SP-49 (cell line): Measurements from ENCODE around the genes PJA2 and EPB41L4A.

GRCh38 chr5:107511859-107512517 is 158.7 kb downstream of the EFNA5 start:
- PRO-cap, result no peak

DNA sequence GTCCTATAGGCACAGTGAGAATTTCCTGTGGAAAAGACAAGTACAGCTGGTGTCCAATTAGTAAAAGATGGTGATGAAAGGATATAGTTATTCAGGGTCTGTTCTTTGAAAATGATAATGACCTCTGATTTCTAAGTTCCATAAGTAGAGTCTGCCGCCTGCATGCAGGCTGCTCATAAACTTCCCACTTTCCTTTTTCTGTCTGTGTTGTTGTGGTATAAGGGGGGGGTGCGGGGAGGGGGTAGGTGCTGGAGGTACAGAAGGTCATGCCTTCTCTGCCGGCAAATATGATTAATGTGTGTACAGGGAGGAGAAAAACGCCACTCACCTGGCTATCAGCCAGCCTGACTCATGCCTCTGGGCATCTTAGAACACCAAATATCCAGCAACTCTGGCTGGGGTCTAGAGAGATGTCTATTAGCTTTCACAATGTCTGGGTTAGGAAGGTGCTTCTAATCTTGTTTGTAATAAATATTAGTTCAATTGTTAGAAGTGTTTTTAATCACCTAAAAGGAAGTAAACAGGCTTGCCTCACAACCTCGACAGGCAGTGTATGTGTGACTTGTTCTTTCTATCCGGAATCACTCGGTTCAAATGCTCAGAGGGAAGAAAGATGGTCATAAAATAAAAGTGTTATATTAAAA is 128.3 kb downstream of the EFNA5 start:
- PRO-cap, result no peak

DNA sequence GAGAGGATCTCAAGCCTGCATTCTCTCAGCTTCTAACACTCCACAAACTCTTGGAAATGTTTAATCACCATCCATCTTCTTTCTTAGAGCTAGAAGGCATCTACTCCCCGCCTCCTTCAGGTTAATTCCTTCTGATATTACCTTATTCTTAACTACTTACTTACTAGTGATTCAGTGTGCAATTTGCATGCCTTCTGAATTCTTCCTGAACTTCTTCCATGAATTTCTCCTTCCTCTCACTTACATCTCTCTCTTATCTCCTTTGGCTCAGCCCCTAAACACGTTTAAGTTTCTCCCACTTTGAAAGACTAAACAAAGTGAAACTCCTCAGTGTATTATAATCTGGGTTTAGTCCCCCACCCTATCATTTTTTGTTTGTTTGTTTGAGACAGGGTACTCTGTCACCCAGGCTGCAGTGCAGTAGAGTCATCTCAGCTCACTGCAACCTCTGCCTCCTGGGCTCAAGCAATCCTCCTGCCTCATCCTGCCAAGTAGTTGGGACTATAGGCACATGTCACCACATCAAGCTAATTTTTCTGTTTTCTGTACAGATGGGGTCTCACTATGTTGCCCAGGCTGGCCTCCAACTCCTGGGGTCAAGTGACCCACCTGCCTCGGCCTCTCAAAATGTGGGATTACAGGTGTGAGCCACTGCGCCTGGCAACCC is 242.1 kb downstream of the FBXL17 start:
- PRO-cap, result no peak

DNA sequence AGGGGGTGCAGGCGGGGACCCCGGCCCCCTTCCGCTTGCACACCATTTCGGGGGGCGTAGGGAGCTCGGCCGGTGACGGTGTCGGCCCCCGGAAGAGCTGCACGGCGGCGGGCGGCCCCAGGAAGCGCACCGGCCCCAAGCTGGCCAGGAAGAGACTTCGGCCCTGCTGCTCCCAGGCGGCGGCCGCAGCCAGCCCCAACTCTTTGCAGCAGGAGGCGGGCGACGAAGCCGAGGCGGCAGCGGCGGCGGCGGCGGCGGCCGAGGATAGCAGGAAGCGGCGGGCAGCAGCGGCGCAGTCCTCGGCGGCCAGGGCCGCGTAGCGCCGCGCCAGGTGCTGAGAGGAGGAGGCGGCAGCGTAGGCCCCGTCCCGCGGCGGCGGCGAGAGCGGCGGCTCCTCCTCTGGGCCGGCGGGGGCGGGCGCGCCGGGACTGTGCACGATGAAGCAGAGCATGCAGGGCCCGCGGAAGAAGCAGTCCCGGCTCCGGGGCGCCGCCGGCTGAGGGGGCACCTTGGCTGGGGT is 774 bp downstream of the FBXL17 start:
- PRO-cap, result bidirectional peak, plus-strand start at position 445 of the sequence, minus-strand start at position 357 of the sequence

DNA sequence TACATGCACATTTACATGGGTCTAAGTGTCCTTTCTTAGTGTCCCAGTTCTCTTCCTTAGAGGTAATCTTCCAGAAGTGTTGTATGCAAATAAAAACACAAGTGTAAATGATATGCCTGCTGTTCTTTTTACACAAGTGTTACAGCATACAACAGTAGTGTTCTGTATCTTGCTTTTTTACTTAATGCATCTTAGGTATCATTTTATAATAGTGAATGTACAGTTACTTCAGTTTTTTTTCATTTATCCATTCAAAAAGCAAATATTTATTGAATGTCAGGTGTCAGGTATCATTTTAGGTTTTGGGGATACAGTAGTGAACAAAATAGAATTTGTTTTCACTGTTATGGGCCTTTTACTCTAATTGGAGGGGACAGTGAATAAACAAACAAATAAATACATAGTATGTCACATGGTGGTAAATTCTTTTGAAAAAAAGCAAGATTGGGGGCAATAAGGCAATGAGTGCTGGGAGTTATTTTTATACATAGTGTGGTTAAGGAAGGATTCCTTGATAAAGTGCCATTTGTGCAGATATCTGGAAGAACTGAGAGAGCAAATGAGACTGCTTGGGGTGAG is 156.2 kb downstream of the FER start:
- PRO-cap, result no peak

DNA sequence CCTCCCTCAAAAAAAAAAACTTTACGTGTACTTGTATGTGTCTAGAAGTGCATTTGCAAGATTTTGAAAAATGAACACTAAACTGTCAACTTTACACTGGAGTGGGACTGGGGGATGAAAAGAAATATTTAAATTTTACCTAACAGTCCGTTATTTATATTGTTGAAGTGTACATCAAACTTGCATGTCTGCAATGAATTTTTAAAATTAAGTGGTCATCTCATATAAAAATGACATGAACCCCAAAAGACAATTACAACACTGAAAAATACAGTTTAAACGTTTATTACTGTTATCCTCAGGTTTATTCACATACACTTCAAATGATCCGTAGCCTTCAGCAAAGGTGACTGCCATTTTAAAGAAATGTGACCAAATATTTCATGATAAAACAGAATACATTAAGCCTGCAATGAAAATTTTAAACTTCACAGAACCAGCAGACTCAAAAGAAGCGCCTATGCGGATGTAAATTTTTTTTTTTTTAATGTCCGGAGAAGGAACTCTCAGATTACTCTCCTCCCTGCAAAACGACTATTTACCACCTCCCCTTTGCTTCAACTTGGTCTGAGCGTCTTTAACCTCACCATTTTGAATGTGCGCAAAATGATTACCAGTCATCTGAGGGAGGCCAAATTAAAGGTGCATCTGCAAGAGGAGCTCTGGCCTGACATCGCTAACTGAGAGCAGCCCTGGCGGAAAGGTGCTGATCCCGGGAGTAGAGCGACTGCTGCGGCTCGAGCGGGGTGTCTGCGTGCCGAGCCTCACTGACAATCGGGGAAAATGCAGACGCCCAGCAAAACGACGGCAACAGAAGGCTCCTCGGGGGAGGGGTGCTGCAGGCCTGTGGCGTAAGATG is 1.0 kb downstream of the PJA2 start:
- PRO-cap, result bidirectional peak, plus-strand start outside the sequence, minus-strand start at position 785 of the sequence

GRCh38 chr5:109409389-109410131 is at the start of gene PJA2:
Gene PJA2 (minus strand): TSS chr5:109409974.
- PRO-cap, result bidirectional peak, plus-strand start at chr5:109409461, minus-strand start at chr5:109409314; bidirectional peak, plus-strand start at chr5:109409894, minus-strand start at chr5:109409911

GRCh38 chr5:110105509-110105962 is 415.8 kb downstream of the MAN2A1 start:
- PRO-cap, result no peak

DNA sequence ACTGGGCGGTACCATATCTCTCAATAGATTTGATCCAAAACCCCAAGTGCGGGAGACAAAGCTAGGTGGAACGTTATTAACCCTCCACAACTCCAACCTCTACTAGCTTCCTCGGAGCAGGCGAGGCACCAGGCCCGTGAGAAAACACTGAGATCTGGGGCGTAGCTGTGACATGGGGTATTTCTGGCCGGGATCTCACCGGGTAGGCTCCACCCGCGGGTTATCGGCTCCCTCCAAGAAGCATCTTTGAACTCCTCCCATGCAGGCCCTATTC is 347 bp upstream of the SLC25A46 start:
- PRO-cap, result no peak

DNA sequence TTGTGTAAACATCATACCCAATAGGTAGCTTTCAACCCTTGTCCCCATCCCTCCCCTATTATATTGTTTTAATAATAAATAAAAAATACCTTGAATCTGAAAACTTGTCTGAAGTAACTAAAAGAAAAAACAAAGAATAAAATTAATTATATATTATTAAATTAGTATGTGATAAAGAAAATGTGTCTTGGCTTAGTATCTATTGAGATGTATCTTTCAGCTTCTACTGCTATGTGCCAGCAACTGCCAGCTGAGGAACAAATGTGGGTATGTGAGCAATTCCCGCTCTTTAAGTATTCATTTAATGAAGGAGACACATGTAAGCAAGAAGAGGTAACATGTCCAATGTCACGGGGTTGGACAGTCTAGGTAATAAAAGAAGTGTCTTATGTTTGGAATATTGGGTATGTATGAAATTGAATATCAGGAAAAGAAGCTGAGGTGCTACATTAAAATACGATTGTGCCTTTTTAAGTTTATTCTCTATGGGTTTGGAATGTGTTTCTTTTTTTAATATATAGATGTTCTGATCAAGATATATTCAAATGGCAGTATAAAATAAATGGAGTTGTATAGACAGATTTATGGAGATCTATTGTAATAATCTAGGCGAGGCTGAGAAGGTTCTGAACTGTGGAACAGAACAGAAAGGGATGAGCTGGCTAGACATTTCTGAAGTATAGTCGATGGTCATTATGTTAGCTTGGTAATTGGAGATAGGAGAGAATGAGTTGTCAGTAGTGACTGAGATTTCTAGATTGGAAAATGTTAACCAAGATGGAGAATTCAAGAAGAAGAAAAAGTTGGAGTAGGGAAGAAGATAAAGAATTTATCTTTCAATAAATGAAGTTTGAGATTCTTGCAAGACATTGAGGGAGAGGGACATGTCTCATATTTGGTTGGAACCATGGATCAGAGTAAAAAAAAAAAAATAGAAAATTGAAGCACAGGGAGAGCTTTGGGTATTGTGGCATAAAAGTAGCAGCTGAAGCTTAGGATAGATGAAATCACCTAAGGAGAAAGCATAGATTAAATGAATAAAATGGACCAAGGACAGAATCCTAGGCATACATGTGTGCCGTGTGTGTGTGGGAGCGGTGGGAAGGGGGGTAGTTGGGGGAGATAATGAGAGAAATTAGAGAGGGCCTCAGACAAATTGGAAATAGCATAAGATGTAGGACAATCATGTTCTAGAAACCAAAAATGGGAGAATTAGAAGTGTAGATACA is 10.0 kb downstream of the SLC25A46 start:
- PRO-cap, result no peak

- PRO-cap, result no peak
Observed at GRCh38 chr5:111771923-111772365, 14.9 kb upstream of the NREP start.

DNA sequence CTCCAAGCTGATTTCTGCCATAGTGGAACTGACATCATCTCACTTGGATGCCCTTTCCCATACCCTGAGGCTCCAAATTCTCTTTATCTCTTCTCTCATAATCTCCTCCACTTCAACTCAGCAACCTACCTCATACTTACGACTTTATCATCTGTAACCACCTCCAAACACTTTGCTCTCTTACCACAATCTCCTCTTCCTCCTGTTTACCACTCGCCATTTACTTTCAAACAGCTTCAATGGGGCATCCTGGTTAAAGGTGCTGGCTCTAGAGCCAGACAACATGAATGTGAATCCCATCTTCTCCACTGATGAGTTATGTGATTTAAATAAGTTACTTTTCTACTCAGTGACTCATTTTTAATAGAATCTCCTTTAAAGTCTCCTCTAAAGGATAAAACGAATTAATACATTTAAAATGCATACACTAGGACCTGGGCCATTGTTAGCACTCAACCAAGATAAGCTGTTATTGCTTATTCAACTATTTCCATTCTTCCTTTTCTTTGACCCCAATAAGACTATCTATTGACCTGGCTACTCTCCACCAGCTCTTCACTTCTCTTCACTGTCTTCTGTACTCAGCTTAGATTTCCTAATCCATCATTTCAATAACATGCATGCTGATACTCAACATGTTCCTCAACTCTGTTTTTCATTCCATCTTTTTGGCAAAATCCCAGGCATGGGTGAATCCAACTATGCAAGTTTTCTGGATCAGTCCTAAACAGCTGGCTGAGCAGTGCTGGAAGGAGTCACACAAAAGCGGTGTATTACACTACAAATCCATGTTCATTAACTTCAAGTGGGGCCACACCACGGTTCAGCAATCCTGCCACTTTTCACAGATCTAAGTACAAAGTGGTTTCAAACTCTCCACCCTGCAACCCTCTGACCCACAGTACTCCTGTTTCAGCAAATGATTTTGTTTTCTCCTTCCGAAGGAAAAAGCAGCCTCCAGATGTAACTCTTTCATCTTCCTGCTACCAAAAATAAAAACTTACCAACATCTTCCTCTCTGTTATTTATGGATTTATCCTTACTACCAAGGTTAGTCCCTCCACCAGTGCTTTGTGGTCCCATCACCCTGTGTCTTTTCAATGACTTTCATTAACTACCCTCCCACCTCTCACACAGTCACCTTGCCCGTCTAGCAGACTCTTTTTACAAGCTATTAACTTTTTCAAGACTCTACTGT is 222.7 kb downstream of the EPB41L4A start:
- PRO-cap, result no peak

DNA sequence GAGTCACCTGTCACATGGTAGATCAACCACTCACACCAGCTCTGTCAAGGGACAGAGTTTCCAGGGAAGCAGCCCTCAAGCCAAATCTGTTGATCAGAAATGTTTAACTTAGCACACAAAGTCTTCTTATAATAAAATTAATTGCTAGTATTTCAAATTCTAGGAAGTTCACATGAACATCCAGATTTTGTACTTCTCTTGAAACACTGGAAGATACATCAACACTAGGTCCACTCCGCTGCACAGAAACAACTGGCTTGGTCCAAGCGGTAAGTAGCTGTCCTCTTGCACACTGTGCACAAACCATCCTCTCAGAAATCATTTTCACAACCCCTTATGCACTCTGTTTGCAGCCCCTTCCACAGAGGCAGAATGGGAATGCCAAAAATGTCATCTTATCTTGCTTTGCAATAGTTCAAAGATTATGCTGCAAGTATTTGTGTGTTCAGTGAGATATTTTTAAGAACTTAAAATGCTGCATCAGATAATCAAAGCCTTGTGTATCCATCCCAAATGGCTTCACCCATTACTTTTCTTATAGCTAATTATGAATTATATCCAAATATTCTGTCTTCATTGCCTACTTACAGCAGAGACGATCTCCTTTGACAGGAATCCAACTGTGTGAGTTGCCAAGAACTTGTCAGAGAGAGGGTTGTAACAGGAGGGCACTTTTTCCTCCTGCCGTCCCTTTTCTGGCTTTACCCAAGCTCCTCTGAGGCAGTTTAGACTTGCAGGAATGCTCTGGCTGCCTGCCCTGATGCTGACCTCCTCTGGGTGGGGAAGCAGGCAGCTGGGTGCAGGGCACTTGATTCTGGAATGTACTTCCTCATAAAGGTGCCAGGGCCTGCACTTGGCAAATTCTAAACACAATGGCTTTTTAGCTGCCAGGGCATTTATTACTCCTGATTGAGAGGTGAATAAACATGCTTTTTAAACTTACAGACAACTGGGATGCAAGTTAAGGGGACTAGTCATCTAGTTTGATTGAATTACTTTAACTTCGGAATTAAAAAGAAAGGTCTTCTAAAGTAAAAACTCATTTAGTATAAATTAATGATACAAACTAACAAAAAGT is 190.7 kb downstream of the EPB41L4A start:
- PRO-cap, result no peak

- PRO-cap, result no peak
Observed at GRCh38 chr5:112293415-112294042, 125.5 kb downstream of the EPB41L4A start.

DNA sequence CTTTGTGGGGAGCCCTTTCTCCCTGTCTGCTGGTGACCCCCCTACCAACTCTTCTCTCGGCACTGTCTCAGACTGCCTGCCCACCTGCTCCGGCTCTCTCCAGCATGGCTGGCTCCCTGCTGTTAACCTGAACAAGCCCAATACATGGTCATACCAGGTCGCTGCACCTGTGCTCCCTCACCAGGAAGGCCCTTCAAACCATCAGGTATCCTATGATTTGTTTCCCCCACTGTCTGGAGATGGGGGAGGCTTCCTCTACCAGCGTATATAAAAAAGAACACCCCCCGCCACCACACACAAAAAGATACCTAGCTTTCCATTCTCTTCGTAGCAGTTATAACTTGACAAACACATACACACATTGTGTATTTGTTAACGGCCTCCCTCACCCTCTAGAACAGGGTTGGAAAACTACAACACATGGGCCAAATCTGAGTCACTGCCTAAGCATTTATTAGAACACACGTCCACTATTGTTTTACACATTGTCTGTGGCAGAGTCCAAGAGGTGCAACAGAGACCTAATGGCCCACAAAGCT is 80.7 kb downstream of the EPB41L4A start:
- PRO-cap, result no peak

- PRO-cap, result no peak
Observed at GRCh38 chr5:112390226-112390775, 28.8 kb downstream of the EPB41L4A start.

GRCh38 chr5:112418958-112419359 is at the start of gene EPB41L4A:
Gene EPB41L4A (minus strand): TSS chr5:112419277.
- PRO-cap, result no peak

DNA sequence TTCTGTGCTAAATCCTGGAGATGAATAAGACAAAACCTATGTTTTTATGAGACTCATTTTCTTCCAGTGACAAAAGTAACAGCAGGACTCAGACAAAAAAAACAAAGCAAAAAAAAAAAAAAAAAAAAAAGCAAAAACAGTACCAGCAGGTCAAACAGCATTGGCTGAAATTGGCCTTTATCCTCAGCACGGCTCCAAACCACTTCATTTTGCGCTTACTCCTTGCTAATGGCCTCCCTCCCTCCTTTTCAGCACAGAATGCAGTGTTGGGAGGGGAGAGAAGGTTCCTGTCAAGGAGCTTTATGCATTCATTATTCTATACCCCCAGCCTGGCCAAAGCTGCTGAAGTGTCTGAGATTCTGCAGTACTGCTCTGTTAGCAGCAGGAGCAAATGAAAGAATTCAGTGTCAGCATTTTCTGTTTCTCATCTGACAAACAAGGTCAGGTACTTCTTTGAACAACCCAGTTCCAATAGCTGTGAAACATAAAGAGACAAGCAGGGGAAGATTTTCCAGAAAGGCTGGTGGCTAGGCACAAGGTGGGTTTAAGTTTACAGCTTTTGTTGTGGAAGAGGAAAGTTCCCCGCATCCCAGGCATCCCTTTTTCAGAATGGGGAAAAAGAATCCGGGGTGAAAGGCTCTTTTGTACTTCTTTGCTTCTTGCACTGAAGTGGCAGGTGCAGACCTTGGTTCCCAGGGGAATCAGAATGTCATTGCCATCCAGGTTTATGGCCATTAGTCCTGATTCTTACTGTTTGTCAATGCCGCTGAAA is 109.4 kb upstream of the APC start:
- PRO-cap, result no peak

DNA sequence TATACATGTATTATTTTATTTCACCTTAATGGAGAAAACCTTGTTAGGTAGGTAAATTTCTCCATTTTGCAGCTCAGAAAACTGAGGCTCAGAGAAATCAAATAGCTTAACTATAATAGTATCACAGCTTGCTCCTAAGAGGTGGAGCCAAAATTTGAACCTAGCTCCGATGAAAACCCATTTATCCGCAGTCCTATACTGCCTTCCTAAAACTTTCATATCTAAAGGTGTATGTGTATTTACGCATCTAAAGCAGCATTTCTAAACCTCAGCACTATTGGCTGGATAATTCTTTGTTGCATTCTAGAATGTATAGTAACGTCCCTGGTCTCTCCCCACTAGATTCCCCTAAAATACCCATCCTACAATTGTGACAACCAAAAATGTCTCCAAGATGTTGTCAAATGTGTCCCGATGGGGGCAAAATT is 43.4 kb upstream of the SRP19 start:
- PRO-cap, result no peak

GRCh38 chr5:112876264-112877057 is 15.4 kb downstream of the SRP19 start:
- PRO-cap, result no peak